Airway epithelial cell (primary cell): ENCODE measurements around the gene CD46.

DNA sequence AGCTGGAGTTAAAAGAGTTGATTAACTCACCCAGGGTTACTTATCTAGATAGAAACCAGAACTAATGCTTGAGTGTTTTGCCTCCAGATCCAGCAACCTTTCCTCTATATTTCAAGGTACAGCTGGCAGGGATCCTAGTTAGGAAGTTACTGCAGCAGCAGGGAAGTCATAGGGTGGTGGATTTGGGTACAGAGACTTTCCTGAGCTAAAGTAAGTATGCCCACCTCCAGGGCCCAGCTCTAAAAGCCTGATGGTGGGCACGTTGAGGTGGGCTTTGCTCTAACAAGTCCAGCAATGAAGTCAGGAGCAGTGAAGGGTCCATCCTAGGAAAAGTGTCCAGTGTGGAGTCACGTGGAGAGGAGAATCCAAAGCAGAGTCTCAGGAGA, 27.0 kb downstream of the C1orf116 start:
- RAMPAGE, long total RNA: no peak

DNA sequence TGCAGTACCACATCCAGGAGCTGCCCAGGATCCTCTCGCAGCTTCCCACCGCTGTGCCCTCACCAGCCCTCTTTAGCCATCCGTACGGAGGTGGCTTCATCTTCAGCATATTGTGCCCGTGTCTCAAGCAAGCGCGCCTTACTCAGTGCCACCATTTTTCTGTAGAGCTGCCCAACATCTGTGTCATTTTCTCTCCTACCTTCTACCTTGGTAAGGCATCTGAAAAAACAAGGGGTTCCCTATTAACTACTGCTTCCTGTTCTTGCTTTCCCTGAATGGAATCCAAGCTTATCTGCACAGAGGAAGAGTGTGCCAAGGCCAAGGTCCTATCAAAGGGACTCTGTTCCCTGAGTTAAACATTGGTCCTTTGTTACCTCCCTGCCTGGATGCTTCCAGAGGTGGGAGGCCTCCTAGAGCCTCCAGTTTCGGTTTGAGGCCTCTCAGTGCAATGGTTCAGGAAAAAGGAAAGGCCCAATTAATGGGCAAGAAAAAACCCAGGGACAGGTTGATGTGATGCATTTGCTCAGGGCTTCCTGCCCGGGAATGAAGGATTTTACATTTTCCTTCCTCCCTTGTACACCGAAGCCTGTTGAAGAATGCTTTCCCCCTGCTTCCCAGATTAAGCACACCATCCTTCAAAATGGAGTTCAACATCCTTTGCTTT, 23.1 kb downstream of the C1orf116 start:
- RAMPAGE, long total RNA: no peak

- RAMPAGE, long total RNA: no peak
Observed at GRCh38 chr1:207017677-207017964, 14.9 kb downstream of the C1orf116 start.

DNA sequence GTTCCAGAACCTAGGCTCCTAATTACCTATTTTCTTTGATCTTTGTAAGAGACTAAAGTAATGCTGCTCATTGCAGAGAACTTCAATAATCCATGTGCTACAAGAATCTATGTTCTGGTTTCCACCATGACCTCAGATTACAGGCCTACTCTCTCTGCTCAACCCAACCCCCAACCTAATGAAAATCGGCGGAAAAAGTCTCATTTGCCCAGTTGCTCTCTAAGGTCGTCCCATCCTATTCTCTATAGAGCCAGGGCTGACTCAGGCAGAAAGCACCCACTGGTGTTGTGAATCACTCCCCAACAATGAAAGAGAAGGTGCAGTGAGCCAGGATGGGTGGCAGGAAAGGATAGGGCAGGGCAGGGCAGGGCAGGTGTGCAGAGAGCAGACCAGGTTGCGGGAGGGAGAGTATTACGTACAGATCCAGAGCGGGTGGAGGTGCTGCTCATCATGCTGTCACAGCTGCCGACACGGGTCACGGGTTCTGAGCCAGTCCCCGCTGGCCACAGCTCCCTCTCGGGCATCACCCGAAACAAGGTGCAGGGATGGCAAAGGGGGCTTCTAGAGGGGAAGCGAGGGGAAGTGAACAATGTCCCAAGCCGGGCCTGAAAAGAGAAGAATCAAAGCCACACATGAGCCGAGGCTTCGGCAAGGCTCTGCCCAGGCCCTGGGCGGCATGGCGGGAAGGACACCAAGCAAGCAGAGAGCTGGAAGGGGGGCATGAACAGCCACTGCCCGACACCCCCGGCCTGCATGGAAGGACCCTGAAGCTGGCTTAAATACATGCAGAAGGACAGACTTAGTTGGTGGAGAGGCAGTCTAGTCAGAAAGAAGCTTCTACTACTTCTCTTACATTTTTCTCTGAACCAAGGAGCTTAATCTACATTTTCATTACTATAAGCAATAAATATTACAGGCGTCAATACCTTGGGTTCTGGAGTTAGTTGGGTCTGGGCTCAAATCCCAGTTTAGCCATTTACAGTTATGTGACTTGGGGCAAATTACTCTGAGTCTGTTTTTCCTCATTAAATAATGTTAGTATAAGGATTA, 5.2 kb downstream of the C1orf116 start:
- RAMPAGE, long total RNA: no peak

DNA sequence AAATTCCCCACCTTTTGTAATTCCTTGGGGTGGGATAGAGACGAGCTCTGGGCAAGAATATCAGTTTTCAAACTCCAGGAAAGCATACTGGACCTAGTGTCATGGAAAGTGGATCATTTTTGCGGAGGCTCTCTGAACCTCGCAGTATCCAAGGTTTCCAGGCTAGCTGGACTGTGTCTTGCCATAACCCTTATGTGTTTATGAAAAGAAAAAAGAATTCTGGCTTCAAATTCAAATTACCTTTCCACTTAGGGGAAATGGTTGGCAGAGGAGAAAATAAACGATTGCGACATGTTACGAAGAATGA, 256 bp upstream of the C4BPA start:
- RAMPAGE, long total RNA: no peak

DNA sequence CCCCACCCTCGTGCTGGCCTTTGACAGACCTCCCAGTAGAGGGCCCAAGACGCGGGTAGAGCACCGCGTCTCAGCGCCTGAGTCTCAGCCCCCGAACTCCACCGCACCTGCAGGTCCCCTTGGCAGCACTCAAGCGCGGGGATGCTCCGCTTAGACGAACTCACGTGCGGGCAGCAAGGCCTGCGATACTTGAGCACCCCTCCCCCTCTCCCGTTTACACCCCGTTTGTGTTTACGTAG, 410 bp upstream of the CD55 start:
- RAMPAGE, long total RNA: no peak

GRCh38 chr1:207322339-207322709, 846 bp downstream of the CD55 start:
- RAMPAGE, long total RNA: no peak

DNA sequence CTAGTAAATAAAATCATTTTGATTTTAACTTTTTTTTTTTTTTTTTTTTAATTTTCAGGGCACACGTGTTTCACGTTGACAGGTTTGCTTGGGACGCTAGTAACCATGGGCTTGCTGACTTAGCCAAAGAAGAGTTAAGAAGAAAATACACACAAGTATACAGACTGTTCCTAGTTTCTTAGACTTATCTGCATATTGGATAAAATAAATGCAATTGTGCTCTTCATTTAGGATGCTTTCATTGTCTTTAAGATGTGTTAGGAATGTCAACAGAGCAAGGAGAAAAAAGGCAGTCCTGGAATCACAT, 38.0 kb downstream of the CD55 start:
- RAMPAGE, long total RNA: no peak

- RAMPAGE, long total RNA: no peak
Observed at GRCh38 chr1:207393251-207393886, 60.8 kb upstream of the CR2 start.

DNA sequence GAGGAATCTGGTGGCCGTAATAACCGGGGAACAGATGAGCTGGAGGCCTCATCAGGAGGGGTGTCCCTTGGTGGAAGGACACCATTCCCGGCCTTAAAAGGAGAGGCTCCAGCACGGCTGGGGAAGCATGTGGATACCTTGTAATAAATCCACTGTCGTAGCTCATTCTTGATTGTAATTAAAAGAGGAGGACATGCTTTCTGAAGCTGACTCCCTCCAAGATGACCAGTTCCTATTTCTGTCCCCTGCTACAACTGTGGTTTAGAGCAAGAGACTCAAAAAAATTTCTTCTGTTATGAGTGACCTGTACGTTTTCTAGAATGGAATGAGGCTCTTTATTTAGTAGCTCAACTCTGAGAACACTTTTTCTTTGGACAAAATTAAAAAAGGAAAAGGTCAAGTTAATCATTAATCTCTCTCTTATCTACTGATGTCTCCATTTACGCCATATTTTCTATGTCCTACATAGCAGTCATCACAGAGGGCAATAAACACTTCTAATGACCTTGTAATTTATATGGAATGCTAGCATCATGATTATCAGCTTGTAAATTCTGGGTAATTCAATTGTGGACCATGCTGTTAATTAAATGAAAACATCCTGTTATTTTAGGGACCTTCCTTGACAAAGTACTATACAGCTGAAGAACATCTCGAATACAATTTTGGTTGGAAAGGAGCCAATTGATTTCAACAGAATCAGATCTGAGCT, 13.9 kb upstream of the CD46 start:
- RAMPAGE, long total RNA: no peak

- RAMPAGE, long total RNA: start-site peak on the plus strand at chr1:207752049-207752138, 5,904 and 988 reads in 2 replicates
Observed at GRCh38 chr1:207751548-207752213, at the start of gene CD46. Gene CD46, plus strand, starts transcription at chr1:207752054.

GRCh38 chr1:207826291-207827392, 74.8 kb downstream of the CD46 start:
- RAMPAGE, long total RNA: no peak

- RAMPAGE, long total RNA: no peak
Observed at GRCh38 chr1:207868801-207869690, 41.9 kb downstream of the CD34 start.

GRCh38 chr1:207871074-207872006, 39.6 kb downstream of the CD34 start:
- RAMPAGE, long total RNA: no peak

DNA sequence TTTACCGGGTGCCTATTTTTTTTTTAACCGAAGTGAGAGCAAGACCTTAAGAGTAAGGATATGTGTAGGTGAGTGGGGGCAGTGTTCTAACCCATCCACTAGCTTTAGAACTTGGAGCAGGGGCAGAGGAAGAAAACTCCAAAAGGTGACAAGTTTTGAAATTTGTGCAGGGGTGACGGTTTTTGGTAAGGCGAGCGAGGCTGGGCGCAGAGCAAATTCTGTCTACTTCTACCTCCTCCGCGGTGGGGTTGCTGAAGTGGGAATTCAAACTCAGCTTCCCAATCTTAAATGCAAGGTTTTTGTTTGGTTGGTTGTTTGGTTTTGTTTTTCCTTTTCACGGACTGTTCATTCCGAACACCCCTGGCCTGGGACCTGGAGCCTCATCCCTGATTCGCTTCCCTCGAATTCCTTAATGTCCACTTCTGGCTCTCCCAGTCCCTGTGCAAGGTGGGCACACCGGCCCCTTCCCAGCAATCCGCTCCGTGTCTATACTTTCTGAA, 764 bp downstream of the CD34 start:
- RAMPAGE, long total RNA: no peak

DNA sequence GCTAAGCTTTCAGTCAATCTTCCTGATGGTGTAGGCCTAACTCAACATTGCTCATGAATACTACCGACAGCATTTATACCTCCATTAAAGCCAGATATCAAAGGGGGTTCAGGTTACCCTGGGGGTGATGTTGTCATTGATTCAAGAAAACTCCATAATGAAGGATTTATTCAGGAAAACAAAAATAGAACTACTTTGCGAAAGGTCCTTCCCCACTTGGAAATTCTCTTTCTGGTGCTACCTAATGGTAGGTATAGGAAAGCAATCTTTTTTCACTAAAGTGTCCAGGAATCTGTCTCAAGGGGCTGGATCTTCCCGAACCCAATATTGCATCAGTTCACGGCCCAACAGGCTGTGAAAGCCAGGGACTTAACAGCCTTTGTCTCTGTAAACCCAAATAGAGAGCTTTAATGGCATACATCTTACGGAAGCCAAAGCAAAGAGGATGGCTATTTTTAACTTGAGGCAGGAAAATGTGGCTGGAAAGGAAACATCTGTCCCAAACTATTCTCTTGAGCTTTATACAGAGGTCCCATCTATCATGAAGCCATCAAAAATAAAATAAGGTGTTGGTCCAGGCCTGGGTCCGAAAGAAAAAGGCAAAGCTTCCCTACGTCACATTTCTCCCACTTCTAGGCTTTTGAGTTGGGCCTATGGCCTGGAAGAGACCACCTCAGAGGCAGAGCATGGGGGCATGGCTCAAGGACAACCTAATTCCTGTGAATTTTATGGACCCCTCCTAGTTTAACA, 7.6 kb upstream of the CD34 start:
- RAMPAGE, long total RNA: no peak

GRCh38 chr1:207964278-207964934, 53.5 kb upstream of the CD34 start:
- RAMPAGE, long total RNA: no peak

DNA sequence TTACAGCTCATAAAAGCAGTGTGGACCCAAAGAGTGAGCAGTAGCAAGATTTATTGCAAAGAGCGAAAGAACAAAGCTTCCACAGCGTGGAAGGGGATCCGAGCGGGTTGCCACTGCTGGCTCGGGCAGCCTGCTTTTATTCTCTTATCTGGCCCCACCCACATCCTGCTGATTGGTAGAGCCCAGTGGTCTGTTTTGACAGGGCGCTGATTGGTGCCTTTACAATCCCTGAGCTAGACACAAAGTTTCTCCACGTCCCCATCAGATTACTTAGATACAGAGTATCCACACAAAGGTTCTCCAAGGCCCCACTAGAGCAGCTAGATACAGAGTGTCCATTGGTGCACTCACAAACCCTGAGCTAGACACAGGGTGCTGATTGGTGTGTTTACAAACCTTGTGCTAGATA, 243.7 kb upstream of the PLXNA2 start:
- RAMPAGE, long total RNA: no peak

- RAMPAGE, long total RNA: no peak
Observed at GRCh38 chr1:209039265-209040008, 544.1 kb upstream of the CAMK1G start.

- RAMPAGE, long total RNA: no peak
Observed at GRCh38 chr1:209103190-209103618, 480.3 kb upstream of the CAMK1G start.